Skeletal muscle satellite cell (primary cell): ENCODE measurements around a stretch of chr10.

DNA sequence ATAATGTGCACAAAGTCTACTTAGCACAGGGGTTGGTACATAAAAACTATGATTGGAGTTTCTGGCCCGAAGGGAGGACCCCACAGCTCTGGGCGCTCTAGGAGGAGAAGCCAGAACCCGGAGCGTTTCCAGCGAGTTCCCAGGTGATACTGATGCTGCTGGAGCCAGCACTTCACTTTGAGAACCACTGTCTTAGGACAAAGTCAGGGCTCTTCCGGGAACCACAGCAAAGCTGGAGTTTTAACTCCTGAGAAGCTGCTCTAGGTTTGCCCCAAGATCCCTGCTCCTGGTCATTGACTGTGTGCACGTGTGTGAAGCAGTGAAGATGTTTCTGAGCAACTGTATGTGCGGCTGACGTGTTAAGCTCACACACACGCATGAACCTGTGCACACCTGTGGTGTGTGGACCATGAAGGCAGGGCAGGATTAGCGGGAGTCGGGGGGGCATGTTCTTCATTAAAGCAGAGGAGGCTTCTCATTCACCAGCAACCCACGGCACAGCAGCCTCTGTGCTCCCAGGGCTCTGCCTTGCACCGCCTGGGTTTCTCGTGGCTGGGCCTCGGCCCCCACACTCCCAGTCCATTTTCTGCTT, 662 bp upstream of the TACR2 start:
- CAGE, long polyA plus RNA = no peak

GRCh38 chr10:69449492-69450199, 1.6 kb upstream of the TSPAN15 start:
- CAGE, long polyA plus RNA = no peak

- CAGE, long polyA plus RNA = no peak
These were observed 7.3 kb downstream of the TSPAN15 start for GRCh38 chr10:69458302-69459133.

DNA sequence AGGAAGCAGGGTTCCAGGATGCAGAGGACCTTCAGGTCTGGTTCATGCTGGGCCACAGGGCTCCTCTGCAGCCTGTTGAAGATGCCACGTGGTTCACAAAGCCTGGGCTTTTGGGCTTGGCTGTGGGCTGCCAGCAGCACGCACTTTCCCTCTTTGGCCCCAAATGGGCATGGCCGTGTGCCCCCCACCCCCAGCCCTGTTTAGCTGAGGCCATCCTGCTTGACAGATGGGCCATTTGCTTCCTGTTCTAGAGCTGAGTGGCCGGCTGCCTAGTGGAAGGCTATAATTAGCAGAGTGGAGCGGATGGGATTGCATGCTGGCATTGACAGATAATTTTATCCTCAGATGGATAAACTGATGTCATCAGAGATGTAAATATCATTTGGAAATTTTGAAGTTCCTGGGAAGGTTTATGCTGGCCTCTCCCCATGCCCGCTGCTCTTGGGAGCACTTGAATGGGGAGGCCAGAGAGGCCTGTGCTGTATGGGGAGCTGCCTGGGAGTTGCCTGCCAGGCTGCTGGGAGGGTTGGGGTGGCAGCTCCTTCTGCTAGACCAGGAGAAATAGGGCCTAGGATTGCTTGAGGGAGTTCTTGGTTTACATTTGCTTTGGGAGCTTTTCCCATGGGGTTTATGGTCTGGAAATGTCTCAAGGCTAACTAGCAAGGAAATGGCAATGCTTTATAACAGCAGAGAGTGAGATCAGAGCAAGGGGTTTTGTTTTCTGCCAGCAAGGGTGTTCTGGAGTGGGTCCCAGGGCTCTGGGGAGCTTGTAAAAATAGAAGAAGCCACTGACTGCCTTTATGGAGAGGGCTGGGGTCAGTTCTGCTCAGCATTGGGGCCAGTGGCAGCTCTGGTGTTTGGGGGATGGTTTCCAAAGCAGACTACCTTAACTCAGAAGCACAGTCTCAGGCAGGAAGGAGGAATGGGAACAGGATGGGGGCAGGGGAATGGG, 28.4 kb downstream of the TSPAN15 start:
- CAGE, long polyA plus RNA = no peak

- CAGE, long polyA plus RNA = no peak
These were observed 89.3 kb downstream of the COL13A1 start for GRCh38 chr10:69891060-69891285.

GRCh38 chr10:70296396-70297013, 12.7 kb upstream of the NPFFR1 start:
- CAGE, long polyA plus RNA = no peak

GRCh38 chr10:70387283-70387585, 4.8 kb upstream of the LRRC20 start:
- CAGE, long polyA plus RNA = no peak

DNA sequence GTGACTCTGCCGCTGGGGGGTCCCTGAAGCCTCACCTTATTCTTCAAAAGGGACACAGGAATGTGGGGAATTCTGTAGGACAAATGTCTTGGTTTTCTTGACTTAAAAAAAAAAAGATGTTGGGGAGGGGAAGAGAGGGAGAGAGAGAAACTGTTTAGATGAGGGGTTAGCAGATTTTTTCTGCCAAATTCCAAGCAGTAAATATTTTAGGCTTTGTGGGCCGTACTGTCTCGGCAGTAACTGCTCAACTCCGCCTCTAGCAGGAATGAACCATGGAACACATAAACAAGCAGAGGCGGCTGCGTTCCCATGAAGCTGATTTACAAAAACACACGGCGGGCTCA, 10.0 kb upstream of the ADAMTS14 start:
- CAGE, long polyA plus RNA = no peak

DNA sequence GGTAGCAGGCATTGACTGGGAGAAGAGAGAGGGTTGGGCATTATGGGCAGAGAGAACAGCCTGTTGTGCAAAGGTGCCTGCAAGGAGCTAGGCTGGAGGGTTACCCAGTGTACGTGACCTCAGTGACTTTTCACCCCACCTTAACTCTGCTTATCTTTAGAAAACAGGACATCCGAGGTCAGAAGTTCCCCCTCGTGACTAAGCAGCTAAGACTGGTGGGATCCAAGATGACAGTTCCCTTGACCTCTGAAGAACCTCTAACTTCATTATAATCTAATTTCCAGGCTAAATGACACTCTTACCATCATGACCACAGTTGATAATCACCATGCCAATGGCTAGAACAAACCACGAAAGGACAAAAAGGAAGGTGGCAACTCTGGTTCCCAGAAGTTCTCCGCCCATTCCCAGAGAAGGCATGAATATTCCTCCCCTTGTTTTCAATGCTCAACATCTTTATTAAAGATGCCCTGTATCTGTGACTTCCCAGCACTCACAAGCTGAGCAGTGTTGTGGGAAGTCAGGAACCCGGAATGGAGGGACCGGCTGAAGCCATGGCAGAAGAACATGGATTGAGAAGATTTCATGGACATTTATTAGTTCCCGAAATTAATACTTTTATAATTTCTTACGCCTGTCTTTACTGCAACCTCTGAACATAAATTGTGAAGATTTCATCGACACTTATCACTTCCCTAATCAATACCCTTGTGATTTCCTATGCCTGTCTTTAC, 4.9 kb upstream of the ADAMTS14 start:
- CAGE, long polyA plus RNA = no peak

GRCh38 chr10:70753871-70754385, 31.2 kb downstream of the TBATA start:
- CAGE, long polyA plus RNA = no peak

DNA sequence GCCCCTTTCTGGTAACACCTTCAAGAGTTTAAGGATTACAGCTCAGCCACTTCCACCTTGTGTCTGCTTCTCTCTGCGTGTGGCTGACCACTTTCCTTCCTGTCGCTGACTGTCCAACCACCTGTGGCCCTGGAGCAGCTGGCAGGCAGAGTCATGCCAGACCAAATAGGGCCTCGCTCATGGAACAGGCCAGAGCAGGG, 97.3 kb upstream of the PCBD1 start:
- CAGE, long polyA plus RNA = no peak

DNA sequence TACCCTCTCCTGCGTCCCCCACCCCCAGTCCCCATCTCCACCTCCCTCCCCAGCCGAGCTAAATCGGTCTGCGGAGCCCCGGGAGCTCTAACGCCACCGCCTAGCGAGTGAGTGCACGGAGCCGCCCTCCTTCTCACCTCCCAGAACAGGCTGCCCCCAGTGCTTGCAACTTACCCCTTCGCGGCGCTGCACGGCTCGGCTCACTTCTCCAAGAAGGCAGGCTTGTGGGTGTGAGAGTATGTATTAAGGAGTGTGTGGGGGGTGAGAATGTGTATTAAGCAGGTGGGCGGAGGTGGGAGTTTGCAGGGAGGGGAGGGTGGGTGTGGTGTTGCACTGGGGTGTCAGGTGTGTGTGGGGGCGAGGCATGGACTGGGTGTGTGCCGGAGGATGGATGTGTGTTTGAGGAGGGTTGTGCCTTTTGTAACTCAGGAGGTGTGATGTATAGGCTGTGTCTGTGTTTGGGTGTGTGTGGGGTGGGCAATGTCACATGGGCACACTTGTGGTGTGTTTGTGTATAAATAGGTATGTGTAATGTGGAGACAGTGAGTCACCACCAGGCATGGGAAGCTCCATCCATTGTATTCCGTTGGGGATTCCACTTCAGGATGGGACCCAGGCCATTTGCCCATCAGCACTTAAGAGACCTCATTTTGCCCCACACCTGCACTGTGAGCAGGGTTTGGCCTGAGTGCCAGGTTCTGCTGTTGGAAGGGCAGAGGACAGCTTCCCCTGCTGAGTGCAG, 5.6 kb downstream of the UNC5B start:
- CAGE, long polyA plus RNA = no peak

DNA sequence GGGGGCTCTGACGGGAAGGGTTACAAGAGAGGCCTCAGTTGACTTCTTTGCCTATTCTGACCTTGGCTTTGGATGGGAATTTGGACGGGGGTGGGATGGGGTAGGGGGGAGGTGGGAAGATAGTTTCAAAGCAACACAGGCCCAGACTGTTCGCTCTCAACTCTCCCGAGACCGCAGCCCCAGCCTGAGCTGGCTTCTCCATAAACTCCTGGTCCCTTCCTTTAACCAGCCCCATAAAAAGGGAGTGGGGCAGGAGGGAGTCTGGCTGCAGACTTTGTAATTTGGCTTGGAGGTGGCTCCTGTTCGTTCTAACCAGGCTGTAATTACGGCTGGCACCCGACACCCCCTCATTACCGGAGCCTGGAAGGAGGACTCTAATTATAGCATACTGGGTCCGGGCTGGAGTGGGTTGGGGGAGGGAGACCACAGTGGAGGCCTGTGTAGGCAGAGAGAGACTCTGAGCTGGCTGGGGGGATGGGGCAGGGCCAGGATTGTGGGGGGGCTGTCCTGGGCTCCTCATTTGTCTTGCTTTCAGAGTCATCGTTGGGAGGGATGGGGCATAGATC, 49.6 kb downstream of the UNC5B start:
- CAGE, long polyA plus RNA = no peak

DNA sequence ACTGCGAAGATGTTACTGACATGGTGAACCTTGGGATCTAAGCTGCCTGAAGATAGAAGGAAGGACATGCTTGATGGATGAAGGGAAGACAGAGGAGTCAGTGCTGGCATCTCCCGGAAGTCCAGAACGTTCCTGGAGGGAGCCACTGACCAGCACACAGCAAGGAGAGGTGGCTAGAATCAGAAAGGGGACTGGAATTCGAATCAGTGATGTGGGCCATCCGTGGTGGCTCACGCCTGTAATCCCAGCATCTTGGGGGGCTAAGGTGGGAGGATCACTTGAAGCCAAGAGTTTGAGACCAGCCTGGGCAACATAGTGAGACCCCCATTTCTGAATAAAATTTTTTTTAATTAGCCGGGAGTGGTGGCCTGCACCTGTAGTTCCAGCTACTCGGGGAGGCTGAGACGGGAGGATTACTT, 5.3 kb upstream of the SLC29A3 start:
- CAGE, long polyA plus RNA = no peak

- CAGE, long polyA plus RNA = no peak
These were observed 18.1 kb upstream of the CDH23 start for GRCh38 chr10:71378609-71379082.

DNA sequence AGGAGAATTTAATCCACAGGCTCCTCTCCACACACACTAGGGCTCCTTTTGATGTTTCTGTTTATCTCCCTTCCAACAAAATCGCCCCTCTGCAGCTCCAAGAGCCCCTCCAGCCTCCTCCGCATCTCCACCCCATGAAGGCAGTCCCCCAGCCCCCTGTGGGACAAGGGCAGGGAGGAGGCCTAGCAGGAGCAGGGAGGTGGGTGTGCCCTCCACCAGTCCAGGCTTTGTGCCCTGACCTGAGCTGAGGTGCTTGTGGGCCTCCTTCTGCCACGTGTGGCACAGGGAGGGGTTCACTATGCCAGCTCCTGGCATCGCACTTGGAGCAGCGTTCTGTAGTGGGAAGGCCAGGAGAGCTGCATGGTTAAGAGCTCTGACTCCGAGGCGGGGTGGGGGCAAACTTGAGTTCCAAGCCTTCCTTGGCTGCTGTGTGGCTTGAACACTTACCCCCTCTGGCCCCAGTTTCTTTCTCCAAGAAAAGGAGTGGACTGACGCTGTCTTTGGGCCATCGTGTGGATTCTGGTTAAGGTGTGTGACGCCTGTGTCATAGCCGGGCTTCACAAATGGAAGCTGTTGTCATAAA, 80.3 kb downstream of the C10orf105 start:
- CAGE, long polyA plus RNA = no peak

- CAGE, long polyA plus RNA = no peak
These were observed 17.6 kb upstream of the C10orf105 start for GRCh38 chr10:71737109-71737573.

DNA sequence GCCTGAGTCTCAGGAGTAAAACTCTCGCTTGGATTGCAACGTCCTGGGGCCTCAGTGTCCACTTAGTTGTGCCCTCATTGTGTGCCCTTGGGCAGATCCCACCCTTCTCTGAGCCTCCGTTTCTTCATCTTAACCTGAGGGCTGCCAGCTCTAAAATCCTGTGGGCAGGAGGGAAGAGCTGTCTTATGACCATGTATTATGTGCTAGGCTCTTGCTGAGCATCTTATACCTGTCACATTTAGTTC, 7.0 kb downstream of the VSIR start:
- CAGE, long polyA plus RNA = no peak

DNA sequence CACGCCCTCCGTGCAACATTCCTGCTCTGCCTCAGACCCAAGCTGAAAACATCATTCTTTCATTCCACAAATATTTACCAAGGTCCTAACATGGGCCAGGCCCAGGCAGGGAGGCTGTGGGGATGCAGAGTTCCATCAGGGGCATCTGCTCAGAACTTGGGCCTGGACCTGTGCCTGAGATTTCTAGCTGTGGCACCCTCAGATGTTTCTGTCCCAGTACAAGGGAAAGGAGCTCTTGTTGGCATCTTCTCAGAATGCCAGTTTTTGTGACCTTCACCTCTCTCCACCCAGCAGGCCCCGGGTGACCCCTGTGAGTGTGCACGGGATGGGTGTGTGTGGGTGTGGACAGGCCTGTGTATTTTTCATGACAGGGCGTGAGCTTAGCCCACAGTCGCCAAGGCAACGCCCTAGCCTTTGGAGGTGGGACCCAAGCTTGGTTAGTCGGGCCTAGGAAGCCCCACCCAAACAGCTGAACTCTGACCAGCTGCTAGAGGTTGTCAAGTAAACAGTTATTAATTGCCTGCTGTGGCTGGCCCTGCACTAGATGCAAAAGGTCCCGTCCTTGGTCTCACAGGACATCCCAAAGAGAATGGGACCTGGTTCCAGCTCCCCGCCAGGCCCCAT, 6.3 kb downstream of the VSIR start:
- CAGE, long polyA plus RNA = no peak

DNA sequence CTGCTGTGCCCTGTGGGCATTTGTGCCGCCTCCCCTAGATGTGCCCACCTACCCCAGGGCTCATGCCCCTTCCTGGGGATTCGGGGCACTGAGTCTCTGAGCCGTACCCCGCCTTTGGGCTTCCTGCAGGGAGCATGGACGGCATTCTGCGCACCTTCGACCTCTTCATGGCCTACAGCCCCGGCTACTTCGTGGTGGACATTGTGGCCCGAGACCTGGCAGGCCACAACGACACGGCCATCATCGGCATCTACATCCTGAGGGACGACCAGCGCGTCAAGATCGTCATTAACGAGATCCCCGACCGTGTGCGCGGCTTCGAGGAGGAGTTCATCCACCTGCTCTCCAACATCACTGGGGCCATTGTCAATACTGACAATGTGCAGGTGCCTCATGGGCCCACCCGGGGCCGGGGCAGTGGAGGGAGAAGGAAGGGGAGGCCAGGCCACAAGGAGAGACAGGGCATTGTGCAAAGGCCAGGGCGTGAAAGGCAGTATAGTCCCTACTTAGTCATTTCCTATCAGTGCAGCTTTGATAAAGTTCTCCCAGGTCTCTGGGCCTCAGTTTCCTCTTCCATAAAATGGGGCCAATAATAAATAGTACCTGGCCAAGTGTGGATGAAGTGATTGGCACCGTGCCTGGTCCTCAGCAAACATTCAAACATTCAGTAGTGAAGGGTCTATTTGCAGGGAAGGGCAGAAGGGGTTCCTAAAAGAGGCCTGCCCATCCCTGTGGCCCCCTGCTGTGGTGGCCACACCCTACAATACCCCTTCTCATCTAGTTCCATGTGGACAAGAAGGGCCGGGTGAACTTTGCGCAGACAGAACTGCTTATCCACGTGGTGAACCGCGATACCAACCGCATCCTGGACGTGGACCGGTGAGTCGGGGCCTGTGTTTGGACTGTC, 36.6 kb upstream of the VSIR start:
- CAGE, long polyA plus RNA = no peak